Neural cell (in vitro differentiated cells): ENCODE data around the gene ERLEC1.

- RAMPAGE, long total RNA = start-site peak on the minus strand at chr2:48398263-48398329, 13 and 15 reads in 2 replicates
Measured at GRCh38 chr2:48398224-48398529, 42.4 kb upstream of the PPP1R21 start.

DNA sequence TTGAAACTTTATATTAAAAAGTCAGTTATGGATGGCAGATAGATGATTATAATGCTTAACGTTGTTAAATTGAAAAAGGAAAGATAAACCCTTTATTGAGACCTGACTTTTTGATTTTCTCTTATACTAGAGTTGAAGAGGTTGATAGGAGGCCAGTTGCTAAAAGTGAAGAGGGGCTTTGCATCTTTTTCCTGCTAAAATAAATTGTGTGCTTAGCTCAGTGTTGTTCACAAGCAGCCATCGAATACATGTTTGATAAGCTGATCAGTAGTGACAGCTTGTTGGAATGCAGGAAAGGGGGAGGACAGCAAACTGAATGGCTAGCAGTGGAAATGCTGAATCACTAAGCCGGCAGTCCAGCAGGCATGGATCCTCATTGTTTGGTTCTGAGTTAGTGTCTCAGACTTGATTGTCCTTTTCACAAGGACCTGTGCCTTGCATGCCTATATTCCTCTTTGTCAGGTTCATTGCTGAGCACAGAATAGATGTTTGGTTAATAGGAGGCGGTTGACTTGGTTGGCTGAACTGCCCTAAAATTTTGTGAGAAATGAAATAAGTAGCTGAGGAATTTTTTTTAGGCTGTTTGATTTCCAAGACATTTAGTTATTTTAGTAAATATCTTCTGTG is 21.6 kb upstream of the STON1 start:
- RAMPAGE, long total RNA = no peak

- RAMPAGE, long total RNA = no peak
Measured at GRCh38 chr2:48515428-48515982, 14.4 kb upstream of the STON1 start.

- RAMPAGE, long total RNA = no peak
Measured at GRCh38 chr2:48528948-48529644, 858 bp upstream of the STON1 start.

DNA sequence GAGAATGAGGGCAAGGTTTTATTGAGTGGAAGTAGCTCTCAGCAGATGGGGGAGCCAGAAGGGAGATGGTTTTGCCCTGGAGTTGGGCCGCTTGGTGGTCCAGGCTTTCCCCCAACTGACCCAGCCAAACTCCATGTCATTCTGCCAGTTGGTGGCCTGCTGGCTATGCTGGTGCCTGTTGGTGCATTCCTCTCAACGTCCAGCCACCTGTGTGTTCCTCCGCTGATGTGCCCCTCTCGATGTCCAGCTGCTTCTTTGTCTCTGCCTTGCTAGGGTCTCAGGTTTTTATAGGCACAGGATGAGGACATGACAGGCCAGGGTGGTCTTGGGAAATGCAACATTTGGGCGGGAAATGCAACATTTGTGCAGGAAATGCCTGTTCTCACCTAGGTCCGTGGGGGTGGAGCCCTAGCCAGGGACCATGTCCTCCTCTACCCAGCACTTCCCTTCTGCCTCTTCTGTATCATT is 424.6 kb upstream of the FSHR start:
- RAMPAGE, long total RNA = no peak

GRCh38 chr2:51015268-51015675 is 16.7 kb downstream of the NRXN1 start:
- RAMPAGE, long total RNA = no peak

DNA sequence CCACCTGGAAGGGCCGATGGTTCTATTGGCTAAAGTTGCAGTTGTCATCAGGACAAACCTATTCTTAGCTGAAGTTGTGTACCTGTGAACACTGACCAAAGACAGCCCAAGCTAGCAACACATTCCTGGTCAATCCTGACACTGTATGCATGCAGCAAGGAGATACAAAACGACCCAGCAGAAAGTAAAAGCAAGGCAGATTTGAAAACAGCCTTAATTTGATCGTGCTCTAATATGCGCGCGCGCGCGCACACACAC is 218.0 kb upstream of the CHAC2 start:
- RAMPAGE, long total RNA = no peak

- RAMPAGE, long total RNA = no peak
Measured at GRCh38 chr2:53780147-53780485, 6.6 kb downstream of the ASB3 start.

DNA sequence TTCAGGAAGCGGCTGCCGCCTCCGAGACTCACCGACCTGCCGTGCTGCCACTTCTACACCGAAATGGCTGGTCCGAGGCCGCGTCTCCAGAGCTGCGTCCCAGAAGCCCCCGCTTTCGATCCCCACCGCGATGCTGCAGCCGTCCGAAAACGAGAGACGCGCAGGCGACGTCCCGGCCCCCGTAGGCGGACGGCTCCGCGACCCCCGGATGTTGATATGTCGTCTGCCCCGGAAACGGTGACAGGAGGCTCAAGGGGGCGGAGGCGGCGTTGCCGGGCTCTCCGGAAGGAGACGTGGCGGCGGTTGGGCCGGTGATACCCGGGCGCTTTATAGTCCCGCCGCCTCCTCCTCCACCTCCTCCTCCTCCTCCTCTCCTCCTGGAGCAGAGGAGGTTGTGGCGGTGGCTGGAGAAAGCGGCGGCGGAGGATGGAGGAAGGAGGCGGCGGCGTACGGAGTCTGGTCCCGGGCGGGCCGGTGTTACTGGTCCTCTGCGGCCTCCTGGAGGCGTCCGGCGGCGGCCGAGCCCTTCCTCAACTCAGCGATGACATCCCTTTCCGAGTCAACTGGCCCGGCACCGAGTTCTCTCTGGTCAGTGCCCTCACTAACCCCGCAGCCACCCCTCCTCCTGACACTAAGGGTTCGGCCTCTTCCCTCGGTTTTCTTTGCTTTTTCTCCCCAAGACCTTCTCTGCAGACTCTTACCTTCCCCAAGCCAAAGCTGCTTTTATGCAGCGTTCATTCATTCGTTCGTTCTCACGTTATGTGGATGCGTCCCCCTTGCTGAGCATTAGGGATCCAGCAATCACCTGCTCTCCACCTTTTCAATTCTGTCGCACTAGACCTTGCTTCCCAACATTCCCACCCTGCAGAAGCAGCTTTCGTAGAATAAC is at the start of gene ERLEC1:
Gene ERLEC1, plus strand, starts transcription at position 260 of the 889 bp plus-strand sequence.
- RAMPAGE, long total RNA = start-site peak on the minus strand centred at position 117 of the sequence, 116 bp wide, 1,626 and 2,037 reads in 2 replicates; start-site peak on the plus strand centred at position 259 of the sequence, 59 bp wide, 2,390 and 2,233 reads in 2 replicates

DNA sequence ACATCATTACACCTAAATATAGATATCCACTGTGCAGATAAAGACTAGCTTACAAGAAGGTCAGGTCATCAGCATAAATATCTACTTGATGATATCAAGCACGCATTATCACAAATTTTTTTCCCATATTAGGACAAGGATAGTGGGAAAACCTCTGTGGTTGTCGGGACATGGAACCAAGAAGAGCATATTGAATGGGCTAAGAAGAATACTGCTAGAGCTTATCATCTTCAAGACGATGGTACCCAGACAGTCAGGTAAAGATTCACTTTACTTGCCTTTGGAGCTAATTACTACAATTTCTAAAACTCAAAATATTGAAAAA is 25.9 kb downstream of the ERLEC1 start:
- RAMPAGE, long total RNA = no peak

DNA sequence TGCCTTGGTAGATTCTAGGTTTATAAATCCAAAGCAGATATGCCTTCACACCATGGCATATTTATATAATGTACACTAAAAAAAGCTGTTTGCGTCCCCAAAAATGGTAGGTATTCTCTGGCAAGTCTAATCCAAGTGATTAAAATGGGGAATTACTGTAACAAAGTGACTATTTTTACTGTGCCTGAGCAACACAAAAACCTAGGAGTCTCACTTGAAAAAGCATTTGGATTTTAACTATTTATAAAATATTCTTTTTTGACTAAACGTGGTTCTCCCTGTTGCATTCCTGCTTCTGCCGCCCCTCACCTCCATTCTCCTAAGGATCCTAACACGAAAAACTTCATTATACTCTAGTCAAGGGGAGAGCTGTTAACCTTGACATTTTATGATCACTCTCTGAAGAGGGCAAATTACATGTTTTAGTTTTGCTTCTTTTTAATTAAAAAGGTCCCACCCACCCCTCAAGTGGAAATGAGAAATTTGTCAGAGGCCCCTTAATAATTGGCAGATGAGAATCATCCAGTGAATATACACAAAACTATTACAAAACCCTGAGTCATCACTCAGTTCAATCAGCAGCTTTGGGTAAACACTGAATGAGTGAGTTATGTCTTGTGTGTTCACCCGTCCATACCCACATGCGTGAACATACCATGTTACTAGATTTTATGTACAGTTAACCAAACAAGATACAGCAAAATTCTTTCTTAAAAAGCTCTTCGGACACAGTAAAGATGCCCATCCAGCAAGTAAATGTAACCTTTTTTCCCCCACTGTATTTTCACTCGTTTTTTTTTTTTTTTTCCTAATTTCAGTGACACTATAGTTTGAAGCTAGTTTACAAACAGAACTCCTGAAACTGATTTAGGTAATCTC is 1.7 kb downstream of the PSME4 start:
- RAMPAGE, long total RNA = no peak

- RAMPAGE, long total RNA = no peak
Measured at GRCh38 chr2:53994600-53995270, 23.8 kb downstream of the ACYP2 start.

- RAMPAGE, long total RNA = no peak
Measured at GRCh38 chr2:54099827-54100133, 128.9 kb downstream of the ACYP2 start.

- RAMPAGE, long total RNA = no peak
Measured at GRCh38 chr2:54122802-54123683, 133.0 kb downstream of the TSPYL6 start.

- RAMPAGE, long total RNA = no peak
Measured at GRCh38 chr2:54394302-54394711, 61.8 kb upstream of the SPTBN1 start.

GRCh38 chr2:54429582-54430330 is 26.4 kb upstream of the SPTBN1 start:
- RAMPAGE, long total RNA = no peak

- RAMPAGE, long total RNA = no peak
Measured at GRCh38 chr2:54438251-54438650, 17.9 kb upstream of the SPTBN1 start.

DNA sequence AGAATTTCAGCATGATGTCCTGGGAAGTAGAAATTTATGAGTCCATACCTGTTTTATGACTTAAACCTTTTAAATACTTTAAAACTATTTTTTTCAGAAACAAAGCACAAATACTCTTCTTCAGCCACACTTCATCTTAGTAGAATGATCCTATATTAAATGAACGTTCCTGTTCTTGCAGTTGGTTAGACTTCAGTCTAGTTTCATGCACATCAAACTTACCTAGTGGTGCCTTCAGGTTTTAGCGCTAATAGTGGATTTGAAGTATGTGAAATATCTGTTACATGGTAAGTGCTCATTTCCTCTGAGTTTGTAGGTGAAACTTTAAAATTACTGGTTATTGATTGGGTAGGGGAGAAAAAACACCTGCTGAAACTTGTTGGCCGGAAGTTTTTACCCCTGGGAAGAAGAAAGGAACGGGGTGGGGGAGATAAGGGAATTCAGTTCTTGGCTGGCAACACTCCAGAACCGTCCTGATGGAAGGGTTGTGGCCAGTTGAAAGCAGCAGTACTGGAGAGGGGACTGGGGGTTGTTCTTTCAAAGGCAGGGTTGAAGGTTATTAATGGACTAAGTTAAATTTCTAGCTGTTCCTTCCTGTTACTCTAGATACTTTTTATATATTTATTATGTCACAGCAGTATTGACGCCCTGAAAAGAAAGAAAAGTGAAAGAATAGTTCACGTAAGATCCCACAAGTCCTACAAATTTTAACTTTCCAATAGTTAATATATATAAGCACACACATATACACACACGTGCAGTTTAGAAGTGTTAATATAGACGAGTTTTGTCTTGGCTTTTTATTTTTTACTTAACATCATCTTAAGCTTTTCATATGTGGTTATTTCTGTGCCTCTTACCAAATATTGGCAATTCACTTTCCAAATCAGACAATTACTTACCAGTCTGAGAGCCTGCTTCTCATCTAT is 112.9 kb downstream of the SPTBN1 start:
- RAMPAGE, long total RNA = no peak

DNA sequence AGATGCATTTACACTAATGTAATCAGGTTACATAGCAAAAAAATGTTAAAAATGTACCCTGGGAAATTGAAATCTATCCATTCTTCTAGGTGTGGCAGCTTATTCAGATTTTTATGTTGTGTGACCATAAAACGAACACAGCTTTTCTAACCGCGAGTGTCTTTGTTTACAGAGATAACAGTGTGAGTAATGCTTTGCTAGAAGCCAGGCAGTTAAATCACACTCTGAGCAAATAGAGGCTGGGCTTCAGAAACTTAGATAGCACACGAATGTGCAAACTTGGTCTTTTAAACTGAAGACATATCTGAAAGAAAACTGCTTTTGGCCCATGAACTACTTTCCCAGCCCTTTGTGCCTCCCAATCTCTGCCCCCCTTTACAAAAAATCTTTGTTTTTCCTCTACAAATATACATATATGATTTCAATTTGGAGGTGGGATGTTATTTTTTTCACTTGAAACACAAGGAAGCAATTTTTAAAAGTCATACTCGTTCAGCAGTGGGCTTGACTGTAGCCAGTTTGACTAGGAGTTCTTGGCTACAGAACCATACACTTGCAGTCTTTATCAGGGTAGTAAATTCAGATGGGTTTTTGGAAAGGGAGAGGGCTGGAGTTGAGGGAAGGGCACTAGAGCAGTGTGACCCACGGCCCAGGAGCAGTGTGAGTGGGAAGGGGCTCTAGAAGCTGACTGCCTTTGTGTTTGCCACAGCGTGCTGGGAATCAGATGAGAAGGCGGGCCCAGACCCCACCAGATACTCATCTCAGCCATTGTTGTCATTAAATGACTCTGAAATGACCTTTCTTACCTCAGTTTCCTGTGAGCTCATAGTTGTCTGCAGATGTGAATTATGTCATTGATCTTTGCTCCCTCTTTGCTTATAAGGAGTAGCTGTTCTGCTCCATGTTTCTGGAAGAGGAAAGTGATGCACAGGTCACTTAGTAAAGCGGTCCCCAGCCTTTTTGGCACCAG is 116.4 kb downstream of the SPTBN1 start:
- RAMPAGE, long total RNA = no peak

- RAMPAGE, long total RNA = no peak
Measured at GRCh38 chr2:54579270-54580457, 123.5 kb downstream of the SPTBN1 start.